Umbilical cord (tissue), 2 donors: ENCODE results near the genes EBI3, SHD and CHAF1A.

- RAMPAGE, long total RNA = no peak
Observed at GRCh38 chr19:3509389-3510349, 3.6 kb downstream of the FZR1 start.

DNA sequence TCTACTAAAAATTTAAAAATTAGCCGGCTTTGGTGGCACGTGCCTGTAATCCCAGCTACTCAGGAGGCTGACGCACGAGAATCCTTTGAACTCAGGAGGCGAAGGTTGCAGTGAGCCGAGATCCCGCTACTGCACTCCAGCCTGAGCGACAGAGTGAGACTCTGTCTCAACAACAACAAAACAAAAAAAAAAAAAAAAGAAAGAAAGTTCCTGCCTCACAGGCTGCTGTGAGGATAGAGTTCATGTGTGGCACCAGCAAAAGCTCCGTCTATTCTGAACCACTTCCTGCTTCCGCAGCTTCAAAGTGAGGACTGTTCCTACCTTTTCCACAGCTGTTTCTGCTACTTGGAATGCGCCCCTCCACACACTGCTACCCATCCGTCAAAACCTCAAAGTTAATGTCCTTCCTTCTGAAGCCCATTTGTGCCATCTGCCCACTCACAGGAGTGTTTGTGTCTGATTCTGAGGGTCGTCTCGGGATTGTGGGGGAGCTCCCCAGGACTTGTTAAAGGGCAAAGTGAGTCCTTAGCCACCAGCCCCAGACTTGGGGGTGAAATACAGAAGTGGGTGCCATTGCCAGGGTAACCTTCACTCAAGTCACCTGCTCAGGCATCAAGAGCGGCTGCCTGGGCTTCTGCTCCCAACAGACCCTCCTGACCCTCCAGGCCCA, 3.0 kb downstream of the MFSD12 start:
- RAMPAGE, long total RNA = no peak

DNA sequence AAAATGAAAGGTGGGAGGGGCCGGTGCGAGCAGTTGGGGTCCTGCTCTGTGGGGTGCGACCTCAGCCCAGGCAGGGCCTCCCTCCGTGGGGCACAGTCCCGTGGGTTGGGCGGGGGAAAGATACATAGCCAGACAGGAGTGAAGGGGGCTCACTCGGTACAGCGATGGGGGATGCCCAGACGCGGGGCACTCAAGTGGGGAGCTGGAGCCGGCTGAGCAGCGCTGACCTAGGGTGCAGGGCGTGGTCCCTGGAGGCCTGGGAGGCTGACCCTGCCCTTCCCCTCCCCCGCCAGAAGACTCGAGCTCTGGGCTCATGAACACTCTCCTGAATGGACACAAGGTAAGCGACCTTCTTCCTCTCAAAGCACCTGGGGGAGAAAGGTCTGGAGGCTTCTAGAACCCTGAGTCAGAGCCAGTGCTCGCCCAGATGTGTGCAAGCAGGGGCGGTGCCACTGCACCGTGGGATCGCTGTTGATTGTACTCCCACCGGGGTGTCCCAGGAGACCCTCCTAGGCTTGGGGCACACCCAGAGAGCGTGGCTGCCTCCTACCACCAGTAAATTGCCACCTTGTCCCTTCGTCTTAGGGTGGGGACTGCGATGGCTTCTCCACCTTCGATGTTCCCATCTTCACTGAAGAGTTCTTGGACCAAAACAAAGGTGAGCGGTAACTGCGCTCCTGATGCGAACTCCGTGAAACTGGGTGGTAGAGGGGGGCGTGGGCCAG, 3.4 kb downstream of the HMG20B start:
- RAMPAGE, long total RNA = no peak

DNA sequence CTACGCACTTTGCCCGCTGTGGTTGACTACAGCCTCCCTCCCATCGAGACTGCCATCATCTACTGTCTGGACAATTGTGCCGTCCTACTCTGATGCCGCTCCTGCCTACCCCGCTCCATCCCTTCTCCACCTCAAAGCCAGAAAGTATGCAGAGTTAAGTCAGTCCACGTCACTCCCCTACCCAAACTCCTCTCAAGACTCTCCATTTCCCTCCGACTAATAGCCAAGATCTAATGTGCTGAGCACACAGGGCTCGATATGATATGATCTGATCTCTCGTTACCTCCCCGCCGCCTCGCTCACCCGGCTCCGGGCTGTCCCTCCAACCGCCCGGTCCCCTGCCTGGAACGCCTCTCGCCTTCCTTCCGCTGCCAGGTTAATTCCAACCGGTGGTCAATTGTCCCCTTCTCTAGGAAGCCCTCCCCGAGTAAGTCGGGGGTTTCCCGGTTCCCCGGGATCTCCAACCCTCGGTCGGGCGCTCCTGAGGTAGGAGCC, 475 bp downstream of the CACTIN start:
- RAMPAGE, long total RNA = no peak

DNA sequence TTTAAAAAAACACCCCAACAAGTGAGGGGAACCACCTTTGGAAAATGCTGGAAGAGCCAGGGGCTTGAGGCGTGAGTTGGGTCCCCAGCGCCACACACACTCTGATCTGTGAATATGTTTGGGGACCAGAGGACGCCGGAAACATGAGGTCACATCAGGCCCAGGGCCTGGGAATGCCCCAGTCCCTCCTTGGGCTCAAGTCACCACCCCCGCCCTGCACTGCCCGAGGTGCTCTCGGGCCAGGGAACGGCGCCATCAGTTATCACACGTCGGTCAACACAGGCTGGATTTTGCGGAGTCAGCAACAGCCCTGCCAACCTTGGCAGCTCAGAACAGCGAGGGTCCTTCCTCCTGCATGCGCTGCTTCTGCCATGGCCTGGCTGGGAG, 31.3 kb upstream of the CACTIN start:
- RAMPAGE, long total RNA = no peak

DNA sequence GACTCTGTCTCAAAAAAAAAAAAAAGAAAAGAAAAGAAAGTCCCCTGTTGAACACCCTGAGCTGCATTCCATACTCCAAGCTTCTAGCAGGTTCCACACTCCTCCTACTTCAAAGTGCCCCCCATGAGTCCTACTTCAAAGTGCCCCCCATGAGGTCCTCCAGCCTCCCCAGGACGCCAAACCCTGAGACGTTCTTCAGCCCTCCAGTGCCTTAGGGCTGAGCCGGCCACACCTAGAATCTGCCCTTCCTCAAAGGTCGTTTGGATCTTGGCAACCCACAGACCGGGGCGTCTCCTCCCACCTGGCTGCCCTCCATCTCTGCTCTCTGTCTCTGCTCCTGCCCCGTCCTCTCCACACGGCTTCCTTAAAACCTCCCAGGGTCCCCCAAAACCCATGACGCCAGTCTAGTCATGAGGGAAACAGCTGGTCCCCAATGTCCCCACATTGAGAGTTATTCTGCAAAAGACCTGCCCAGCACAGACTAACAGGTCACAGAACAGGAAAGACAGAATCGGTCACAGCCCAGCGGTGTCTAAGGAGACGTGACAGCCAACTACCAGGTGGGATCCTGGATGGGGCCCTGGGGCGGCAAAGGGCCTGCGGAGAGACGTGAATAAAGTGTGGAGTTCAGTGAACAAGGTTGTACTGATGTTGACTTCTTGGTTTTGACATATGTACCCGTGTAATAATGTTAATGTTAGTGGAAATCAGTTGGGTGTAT, 4.9 kb downstream of the TJP3 start:
- RAMPAGE, long total RNA = no peak

- RAMPAGE, long total RNA = no peak
Observed at GRCh38 chr19:3813500-3814154, 27.4 kb upstream of the MATK start.

GRCh38 chr19:3821733-3822394, 35.7 kb upstream of the MATK start:
- RAMPAGE, long total RNA = no peak

GRCh38 chr19:3951934-3952125, 19.0 kb downstream of the NMRK2 start:
- RAMPAGE, long total RNA = no peak

GRCh38 chr19:4174165-4174659, 8.2 kb downstream of the SIRT6 start:
- RAMPAGE, long total RNA = no peak

- RAMPAGE, long total RNA = no peak
Observed at GRCh38 chr19:4229041-4229667, at the start of gene EBI3. Gene EBI3, plus strand, starts transcription at chr19:4229523.

DNA sequence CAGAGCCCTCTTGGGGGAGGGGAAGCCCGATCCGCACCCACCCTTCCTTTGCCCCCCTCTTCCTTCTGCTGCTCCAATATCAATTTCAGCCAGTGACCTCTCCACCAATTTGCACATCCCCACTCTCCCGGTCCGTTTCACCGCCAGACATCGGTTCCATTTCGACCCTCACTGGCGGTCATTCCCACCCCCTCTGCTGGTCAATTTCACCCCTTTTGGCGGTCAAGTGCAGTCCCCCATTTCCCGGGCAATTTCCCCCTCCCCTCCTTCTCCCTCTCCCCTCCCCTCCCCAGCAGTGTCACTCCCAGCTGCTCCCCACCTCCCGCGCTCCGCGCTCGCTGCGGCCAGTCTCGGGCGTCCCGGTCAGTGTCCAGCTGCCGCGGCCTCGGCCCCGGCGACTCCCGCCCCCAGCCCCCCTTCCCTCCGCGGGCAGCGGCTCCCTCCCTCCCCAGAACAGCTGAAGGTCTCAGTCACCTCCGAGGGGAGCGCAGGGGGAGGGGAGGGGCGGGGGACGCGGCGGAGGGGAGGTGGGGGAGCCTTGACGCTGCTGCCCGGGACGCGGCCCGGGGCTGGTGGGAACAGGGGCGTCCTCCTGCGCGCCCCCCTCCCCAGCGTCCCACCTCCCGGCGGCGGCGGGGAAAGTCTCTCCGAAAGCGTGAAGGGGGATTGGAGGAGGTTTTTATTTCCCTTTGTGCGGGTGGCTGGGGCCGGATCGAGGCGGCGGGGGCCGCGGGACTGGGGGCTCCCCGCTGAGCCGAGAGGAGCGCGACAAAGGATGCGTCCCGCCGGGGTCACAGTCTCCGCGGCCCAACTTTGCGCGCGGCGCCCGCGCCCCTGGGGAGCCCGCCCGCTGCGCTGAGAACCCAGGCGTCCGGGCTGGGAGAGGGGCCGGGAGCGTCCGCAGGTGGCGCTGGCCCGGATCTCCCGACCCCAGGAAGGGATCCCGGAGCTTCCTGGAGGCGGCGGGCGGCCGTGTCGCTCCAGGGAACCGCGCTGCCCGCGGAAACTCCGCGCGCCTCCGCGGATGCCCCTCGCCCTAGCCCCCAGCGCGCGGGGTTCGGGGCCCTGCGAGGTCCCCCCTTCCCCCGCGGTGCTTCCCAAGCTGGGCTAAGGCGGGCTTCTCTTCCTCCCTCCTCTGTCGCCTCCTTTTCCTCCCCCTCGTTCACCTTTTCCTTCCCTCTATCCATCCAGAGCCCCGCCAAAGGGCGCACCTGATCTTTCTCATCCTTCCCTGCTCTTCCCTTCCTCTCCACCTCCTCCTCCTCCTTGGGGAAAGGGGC, at the start of gene SHD:
Gene SHD, plus strand, starts transcription at position 544 of the 1,280 bp plus-strand sequence.
- RAMPAGE, long total RNA = no peak

DNA sequence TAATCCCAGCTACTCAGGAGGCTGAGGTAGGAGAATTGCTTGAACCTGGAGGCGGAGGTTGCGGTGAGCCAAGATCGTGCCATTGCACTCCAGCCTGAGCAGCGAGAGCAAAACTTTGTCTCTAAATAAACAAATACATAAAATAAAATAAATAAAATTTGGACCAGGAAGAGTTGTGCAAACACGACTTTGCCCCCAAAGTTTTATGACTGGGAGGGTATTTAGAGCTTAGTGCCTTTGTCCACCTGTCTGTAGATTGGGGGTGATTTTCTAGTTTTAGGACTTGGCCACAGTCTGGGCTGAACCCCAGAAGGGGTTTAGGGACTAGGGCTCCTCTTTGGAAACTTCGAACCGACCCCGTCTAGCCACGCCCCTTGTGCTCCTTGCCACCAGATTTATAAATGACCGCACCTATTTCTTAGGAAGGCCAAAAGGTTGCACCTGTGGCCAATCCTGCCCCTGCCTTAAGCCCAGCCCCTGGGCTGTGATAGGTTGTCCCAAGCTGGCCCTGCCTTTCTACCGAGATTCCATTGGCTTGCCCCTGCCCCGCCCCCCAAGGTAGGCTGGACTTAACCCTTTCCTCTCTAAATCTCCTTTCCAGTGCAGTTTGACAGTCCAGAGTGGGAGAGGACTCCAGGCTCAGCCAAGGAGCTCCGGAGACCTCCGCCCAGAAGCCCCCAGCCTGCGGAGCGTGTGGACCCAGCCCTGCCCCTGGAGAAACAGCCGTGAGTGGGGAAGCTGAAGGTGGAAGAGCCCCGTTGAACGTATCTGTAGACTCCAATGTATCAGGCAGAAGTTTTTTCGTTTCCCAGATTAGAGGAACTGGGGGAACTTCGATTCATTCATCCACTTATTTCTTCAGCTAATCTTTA, 5.3 kb downstream of the SHD start:
- RAMPAGE, long total RNA = no peak

DNA sequence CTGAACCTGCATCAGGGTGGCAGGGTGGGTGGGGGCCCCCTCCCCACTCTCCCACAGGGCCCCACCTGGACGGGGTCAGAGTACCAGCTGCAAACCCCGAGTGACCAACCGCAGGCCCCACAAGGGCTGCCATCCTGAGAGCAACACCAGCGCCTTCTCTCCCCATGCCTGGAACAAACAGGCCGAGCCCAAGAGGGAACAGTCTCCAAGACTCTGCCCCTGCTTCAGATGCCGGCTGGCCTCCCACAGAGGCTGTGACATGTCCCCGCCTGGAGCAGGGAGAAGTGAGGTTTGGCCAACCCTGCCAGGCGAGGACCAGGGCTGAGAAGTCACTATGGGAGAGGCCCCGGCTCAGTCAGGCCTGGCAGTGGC, 27.1 kb downstream of the MPND start:
- RAMPAGE, long total RNA = no peak

GRCh38 chr19:4375035-4376130, 25.0 kb downstream of the SH3GL1 start:
- RAMPAGE, long total RNA = no peak

DNA sequence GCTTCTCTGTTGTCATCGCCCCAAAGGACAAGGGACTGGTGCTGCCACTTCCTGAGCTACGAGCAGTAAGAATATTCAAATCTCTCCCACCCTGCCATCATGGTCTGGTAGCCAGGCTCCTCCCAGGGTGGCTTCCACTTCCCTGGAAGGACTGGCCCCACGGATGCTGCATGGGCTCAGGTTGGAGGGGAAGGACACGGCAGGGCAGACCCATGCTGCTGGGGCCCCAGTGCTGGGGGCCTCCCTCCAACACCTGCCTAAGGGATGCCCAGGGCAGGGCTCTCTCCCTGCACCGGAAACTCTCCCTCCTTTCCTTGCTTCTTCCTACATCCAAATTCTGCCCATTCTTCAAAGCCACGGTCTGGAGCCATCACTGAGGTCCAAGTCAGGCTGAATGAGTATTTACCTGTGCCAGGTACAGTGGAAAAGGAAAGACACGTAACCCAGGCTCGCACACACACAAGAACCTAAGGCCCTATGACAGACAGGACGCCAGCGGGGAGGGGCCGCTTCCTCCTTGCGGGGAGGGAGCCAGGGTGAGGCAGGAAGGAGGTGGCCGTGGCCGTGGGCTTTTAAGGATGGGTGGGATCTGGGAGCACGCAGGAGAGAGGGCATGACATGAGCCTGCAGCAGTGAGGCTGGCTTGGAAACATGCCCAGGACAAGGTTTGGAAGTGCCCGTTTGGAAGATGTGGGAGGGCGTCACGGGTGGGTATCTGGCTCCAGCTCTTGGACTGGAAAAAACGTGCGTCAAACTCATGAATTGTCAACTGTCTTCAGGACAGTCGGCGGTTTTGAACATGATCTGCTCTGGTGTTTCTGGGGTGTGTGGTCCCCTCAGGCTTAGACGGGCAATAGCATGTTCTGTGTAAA, 20.2 kb downstream of the SH3GL1 start:
- RAMPAGE, long total RNA = no peak

DNA sequence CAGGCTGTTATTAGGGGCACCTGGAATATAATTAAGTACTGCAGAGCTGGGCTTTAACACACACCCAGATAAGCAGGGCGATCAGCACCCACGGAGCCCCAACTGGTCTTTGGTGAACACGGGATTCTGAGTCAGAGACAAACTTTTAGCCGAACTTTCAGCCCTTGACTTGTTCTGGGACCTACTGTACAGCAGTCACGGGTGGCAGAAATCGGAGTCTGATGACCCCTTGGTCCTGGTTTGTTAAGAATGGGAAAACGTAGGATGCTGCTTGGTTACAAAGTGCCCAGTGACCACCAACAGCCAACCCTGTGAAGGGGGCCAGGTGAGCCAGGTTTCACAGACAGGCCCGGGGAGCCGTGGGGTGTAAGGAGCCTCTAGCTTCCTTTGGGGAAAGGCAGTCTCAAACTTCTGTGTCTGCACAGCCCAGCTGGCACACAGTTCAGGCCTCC, 9.0 kb downstream of the SH3GL1 start:
- RAMPAGE, long total RNA = no peak

GRCh38 chr19:4402023-4403165, at the start of gene CHAF1A:
Gene CHAF1A, plus strand, starts transcription at chr19:4402640.
- RAMPAGE, long total RNA = no peak

GRCh38 chr19:4445248-4445763, 12.3 kb downstream of the UBXN6 start:
- RAMPAGE, long total RNA = no peak

DNA sequence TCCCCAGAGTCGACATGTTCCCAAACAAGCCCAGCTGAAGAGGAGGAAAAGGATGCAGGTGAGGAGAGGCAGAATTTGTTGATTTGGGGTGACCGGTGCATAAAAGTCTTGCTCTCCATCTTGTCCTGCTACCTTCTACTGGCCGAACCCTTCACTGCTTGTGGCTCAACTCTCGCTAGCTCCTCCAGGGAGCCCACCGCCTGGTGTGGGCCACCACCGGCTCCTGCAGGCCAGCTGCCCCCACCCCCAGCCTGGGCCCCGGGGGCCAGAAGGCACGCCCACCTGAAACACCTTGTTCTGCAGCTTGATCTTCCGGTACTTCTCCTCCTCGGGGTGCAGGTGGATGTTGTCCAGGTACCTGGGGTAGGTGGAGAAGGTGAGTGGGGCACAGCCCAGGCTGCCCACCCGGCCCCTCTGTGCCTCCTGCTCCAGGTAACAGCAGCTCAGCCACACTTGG, 10.3 kb downstream of the UBXN6 start:
- RAMPAGE, long total RNA = no peak